H7 (cell line): ENCODE measurements around a stretch of chr1.

DNA sequence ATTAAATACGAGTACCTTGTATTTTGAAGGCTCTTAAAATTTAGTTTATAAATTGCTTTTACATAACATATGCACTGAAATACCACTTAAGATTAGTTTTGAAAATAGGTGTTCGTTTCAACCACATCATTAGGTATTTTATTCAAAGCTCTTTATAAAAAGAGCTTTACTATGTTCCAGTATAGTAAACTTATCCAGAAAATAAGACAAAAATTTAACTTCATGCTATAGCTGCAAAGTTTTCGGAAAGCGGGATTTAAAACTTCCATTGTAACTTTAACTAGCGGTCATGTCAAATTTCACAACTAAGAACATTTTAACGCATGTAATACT lies 279 bp upstream of the EFCAB2 start:
- RAMPAGE, long total RNA = no peak

- RAMPAGE, long total RNA = no peak
Observed at GRCh38 chr1:245085422-245086034, 69.3 kb upstream of the KIF26B start.

- RAMPAGE, long total RNA = no peak
Observed at GRCh38 chr1:245098439-245098898, 56.3 kb upstream of the KIF26B start.

- RAMPAGE, long total RNA = no peak
Observed at GRCh38 chr1:245245066-245245572, 90.3 kb downstream of the KIF26B start.

GRCh38 chr1:245257519-245257741 lies 102.6 kb downstream of the KIF26B start:
- RAMPAGE, long total RNA = no peak

DNA sequence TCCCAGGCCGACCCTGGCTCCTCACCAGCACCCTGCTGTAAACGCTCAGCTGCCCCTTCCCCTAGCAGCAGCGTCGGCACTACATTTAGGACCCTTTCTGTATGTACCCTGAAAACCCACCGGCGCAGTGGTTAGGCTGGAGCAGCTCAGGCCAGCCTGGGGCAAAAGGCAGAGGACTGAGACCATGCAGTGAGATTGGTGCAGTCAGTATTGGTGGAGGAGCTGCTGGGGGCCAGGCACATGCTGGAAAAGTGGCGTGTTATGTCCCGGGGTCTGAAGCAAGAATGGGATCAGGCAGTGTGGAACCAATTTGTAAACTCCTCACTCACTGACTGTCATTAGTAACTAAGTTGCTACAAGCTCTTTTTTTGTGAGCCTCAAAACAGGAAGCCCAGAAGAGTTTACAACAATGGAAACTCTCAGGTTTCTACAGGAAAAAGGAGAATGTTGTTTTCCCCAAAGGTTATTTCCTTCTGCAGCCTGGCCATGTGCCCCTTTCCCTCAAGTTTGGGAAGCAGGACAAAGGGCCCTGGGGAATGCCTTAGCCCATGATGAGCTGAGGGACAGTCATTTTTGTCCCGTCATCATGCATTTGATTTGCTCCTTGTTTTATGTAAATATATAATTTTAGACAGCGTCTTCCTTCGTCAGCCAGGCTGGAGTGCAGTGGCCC lies 395.8 kb downstream of the KIF26B start:
- RAMPAGE, long total RNA = no peak

GRCh38 chr1:245929880-245930323 lies 577.2 kb downstream of the SMYD3 start:
- RAMPAGE, long total RNA = no peak

DNA sequence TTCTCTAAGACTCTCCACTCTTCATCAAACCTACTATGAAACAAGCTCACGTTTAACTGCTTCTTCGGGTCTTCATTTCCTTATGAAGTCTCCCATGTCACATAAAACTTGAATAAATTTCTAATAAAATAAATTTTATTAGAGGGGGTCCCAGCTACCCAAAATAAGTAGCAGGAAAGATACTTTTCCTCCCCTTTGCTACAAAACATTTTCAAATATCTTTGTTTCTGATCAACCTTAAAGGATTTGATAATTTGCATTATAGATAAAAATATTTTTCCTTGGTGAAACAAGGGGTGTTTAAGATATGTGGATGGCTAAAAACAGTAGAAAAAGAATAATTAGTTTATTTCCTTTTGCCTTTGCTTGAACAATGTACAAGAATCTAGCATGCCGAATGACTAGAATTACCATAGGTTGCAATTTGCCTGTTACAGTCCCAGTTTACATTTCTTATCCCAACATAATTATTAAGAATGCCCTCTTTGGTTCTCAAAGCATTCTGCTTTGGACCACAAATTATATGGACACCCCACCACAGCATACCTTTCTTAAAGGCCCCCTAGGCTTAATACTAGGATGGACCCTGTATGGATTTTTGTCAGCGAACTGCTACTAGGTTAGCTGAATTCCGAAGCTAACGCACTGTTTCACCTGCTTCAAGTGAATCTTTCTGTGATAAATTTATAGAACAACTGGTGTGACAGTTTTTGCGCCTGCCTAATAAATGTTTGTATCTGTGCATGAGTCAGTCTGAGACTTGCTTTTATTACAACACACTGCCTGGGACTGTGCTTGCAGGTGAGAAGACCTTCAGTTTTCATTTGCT lies 421.2 kb downstream of the SMYD3 start:
- RAMPAGE, long total RNA = no peak

- RAMPAGE, long total RNA = no peak
Observed at GRCh38 chr1:246181961-246183146, 324.7 kb downstream of the SMYD3 start.

- RAMPAGE, long total RNA = no peak
Observed at GRCh38 chr1:246188071-246188488, 319.0 kb downstream of the SMYD3 start.

DNA sequence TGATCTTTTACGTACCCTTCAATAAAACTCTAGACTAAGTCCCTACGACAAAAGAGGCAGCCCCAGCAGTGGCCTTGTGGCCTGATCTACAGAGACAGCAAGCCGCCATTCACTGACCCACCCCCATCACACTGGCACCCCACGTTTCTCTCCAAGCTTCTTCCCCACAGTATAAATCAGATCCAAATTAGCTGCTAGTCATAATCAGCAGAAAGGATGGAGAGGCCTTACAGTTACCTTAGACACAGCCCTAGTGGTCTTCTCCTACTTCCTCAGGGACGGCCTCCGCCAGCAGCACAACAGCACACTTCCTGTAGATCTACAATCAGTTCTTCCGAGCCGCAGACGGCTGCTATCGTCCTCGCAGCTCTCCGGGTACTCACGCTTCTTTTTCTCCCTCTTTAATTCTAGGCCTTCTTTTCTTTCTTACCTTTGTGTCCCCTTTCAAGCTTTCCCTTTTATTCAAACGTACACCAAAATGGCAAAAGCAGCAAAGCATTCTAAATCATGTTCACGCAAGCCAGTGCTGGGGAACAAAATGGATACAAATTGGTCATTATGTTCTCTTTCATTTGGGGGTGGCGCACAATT lies 313.5 kb downstream of the SMYD3 start:
- RAMPAGE, long total RNA = no peak

- RAMPAGE, long total RNA = no peak
Observed at GRCh38 chr1:246219480-246220036, 287.5 kb downstream of the SMYD3 start.

GRCh38 chr1:246250505-246251275 lies 256.4 kb downstream of the SMYD3 start:
- RAMPAGE, long total RNA = no peak

- RAMPAGE, long total RNA = no peak
Observed at GRCh38 chr1:246253758-246254514, 253.1 kb downstream of the SMYD3 start.

DNA sequence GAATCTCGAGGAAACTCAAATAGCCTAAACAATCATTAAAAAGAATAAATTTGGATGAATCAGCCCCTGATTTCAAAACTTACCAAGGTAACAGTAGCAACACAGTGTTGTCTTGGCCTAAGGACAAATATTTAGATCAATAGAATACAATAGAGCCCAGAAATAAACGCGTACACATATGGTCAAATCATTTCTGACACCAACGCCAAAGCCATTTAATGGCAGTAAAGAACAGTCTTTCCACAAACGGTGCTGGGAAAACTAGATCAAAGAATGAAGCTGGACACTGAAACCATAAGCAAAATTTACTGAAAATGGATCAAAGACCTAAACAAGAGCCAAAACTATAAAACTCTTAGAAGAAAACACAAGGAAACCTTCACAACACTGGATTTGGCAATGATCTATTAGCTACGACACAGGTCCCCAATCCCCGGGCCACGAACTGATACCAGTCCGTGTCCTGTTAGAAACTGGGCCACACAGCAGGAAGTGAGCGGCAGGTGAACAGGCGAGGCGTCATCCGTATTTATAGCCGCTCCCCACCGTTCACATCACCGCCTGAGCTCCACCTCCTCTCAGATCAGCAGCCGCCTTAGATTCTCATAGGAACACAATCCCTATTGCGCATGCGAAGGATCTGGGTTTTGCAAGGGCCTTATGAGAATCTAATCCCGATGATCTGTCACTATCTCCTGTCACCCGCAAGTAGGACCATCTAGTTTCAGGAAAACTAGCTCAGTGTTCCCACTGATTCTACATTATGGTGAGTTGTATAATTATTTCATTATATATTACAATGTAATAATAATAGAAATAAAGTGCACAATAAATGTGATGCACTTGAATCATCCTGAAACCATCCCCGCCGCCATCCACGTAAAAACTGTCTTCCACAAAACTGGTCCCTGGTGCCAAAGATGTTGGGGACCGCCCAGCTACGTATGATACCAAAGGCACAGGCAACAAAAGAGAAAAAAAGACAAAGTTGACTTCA lies 11.9 kb downstream of the TFB2M start:
- RAMPAGE, long total RNA = no peak

DNA sequence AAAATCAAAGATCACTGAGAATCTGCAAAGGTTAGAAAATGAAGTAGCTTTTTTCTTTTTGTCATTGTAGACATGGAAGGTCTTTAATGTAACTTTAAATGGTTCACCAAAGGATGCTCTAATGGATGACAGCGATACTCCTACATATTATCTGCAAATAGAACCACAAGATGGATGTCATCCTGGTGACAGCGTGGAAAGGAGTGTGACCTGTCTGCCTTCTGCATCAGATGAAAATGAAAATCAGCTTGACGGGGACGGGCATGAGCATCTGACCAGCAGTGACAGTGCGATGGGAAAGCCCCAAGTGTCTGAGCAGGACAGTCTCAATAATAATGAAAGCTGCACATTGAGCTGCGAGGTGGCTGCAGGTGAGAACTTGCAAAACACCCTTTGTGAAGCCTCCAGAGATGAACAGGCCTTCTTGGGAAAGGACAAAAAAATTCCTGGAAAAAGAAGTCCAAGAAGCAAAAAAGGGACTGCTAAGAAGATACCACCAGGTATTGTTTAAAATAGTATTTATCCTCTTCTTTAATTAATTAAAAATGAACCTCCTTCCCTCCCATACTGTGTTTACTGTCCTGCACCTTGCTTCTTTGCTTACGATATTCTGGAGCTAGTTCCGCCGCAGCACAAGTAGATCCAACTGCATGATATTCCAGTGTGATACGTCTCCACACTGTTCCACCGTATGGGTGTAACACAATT lies 25.3 kb downstream of the CNST start:
- RAMPAGE, long total RNA = no peak

DNA sequence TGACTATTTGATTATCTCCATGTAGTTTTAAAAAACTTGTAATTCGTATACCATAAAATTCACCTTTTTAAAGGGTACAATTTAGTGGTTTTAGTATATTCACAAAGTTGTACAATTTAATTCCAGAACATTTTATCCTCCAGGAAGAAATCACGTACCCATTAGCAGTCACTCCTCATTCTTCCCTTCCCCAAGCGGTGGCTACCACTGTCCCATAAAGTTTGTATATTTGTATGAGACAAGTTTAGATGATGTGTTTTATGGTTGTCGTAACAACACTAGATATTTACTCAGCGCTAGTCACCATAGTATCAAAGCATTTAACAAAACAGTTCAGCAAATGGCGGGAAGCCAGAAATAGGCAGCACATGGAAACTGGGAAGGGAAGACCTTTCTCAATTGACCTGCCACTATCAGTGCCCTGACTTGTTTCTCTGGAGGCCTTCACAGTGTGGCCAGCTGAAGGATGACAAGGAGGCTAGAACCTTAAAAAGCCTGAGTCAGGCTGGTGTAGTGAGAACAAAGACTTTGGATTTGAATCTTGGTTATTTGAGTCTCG lies 31.0 kb downstream of the CNST start:
- RAMPAGE, long total RNA = no peak

- RAMPAGE, long total RNA = no peak
Observed at GRCh38 chr1:246726805-246727328, 2.7 kb downstream of the SCCPDH start.

GRCh38 chr1:246739485-246739779 lies 15.2 kb downstream of the SCCPDH start:
- RAMPAGE, long total RNA = no peak

DNA sequence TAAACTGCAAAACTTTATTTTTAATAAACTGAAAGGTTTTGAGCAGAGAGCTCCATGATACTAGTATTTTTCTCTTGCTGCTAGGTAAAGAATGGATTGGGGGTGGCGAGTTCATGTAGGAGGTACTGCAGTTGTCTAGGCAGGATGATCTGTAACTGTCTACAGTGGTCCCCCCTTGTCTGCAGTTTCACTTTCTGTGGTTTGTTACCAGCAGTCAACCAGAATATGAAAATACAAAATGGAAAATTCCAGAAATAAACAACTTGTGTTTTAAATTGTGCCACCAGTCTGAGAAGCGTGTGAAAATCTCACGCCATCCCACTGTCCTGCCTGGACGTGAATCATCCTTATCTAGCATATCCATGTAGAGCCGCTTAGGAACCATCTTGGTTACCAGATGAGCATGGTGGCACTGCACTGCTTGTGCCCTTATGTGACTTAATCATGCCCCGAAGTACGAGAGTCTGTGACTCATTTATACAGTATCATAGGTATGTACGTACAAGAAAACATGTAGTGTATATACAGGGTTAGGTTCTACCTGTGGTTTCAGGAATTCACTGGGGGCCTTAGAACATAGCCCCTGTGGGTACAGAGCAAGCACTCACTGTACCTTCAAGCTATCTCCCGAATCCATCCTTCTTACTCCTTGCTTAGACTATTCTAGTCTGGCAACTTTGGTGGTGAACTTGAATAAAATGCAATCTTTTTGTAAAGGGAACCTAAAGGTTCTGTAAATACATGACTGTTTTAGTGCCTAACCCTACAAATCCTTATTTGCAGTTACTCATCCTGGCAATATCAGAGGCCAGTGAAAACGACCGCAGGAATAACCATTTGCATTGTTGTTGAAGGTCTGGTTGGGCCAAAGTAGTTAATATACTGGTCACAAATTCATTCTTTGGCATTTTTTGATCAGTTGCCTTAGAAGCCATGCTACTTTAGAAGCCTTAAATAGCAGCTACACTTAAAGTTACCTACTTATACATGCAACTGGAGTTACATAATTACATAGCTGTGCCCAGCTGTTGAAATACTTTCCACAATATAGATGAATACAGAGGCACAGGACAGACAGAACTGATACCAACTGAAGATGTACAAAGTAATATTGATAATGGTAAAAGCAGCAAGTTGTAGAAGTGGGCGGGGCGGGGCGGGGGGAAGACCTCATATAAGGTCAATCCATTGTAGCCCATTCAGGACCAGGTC lies 93.9 kb downstream of the AHCTF1 start:
- RAMPAGE, long total RNA = no peak